OVCAR3 (cell line): ENCODE data around the genes CYP4B1, TAL1, FOXE3 and DMRTA2.

- RRBS = no CpG with 5 or more reads among the region's 6 CpGs
Measured at GRCh38 chr1:46798813-46799356, at the start of gene CYP4B1. Gene CYP4B1 (plus strand): TSS chr1:46799046.

DNA sequence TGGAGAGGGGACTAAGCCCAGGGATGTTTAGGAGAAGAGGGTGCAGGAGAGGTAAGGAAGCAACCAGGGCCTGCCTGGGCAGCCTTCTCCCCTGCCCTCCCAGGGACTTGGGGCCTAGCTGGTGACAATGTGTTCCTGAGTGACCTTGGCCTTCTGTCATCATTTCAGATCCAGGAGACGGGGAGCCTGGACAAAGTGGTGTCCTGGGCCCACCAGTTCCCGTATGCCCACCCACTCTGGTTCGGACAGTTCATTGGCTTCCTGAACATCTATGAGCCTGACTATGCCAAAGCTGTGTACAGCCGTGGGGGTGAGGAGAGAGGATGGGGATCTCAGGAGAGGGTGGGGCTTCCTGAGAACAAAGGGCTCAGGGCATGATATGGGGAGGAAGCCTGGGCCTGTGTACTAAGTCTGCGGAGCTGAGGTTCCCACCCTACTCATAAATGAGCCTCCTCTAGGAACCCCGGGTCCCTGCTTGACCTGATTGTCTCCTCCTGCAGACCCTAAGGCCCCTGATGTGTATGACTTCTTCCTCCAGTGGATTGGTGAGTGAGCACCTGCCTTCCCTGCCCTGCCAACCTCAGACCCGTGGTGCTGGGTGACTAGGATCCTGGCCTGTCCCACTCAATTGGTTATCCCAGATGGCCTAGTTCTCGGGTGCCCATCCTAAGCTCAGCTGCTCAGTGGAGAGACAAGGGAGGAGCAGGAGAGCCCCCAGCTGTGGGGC lies 12.0 kb downstream of the CYP4B1 start:
- RRBS = no CpG with 5 or more reads among the region's 8 CpGs

GRCh38 chr1:46847328-46847958 lies 48.6 kb downstream of the CYP4B1 start:
- RRBS = no CpG with 5 or more reads among the region's 8 CpGs

DNA sequence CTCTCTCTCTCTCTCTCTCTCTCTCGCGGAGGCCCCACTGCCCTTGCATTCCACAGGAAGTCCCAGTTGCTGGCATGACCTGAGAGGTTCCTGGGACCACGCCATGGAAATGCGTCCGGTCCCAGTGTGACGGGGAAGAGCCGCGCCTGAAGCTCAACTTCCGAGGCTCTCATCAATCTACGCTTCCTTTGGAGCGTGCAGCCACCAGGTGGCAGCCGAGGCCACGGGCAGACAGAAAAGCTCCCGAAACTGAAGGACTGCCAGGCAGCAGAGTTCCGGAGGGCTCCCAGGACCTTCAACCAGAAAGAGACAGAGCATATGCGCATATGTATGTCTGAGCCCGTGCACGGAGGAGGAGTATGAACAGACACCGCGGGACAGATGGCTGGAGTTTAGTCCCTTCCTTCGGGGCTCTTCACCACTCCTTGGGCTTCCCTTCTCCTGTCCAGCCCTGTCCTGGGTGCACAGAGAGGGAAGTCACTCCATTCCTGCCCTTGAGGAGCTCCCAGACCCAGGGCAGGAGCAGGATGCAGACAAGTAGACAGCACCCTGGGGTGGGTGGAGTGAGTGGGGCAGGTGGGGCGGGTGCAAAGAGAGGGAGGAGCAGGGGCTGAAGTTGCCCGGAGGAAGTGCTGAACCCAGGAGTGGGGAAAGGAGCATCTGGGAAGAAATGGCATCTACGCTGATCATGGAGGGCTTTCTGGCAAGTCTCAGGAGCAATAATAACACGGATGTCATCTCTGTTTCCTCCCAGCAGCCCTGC lies 10.5 kb downstream of the PDZK1IP1 start:
- RRBS = no CpG with 5 or more reads among the region's 25 CpGs

GRCh38 chr1:47231668-47232733 lies at the start of gene TAL1:
Gene TAL1 (minus strand): TSS chr1:47232225.
- RRBS = 29% methylated on average over 32 of the region's 87 CpGs

- RRBS = 79% methylated on average over 3 of the region's 23 CpGs
Measured at GRCh38 chr1:47234924-47235853, 3.2 kb upstream of the TAL1 start.

DNA sequence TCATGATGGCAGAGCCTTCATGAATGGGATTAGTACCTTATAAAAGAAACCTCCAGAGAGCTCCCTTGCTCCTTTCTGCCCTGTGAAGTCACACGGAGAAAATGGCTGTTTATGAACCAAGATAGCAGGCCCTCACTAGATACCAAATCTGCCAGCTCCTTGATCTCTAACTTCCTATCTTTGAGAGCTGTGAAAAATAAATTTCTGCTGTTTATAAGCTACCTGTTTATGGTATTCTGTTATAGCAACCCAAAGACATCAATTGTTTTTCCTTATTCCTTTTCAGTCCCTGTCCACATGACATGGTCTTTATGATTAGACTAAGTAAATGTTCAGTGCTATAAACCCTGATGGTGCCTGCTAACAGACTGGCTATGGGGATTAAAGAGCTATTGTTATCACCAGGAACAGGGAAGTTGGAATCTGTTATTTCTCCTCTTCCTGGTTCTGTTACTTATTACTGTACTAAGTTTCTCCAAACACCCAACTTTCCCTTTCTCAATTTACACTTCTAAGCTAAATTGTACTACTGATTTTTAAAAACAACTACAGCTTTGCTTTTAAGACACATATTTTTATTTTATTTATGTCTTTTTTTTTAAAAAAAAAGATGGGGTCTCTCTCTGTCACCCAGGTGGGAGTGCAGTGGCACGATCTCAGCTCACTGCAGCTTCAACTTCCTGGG lies 9.8 kb upstream of the STIL start:
- RRBS = no CpG with 5 or more reads among the region's 2 CpGs

GRCh38 chr1:47416004-47416646 lies at the start of gene FOXE3:
Gene FOXE3 (plus strand): TSS chr1:47416285.
- RRBS = 21% methylated on average over 27 of the region's 71 CpGs

DNA sequence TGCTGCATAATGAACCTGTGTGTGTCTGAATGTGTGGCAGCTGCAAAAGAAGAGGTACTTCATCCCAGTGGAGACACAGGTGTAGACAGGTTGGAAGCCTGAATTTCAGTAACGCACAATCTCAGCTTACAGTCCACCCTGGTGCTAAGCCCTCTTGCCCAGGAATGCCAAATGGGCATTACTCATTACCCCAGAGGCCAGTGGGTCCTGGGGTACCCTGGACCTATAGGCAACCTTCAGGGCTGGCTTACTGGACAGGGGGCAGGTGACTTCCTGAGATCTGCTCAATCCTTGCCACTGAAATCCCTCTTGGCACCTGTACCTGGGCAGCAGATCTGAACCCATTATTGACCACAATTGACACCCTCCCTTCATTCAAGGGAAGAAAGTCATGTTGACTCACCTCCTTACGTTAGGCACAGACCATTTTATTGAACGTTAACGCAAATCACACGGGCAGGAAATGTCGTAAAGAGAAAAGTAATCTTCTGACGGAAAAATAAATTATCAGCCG lies 120.6 kb downstream of the FOXD2 start:
- RRBS = no CpG with 5 or more reads among the region's 8 CpGs

- RRBS = no CpG with 5 or more reads among the region's 7 CpGs
Measured at GRCh38 chr1:47894538-47895206, 102.5 kb downstream of the TRABD2B start.

DNA sequence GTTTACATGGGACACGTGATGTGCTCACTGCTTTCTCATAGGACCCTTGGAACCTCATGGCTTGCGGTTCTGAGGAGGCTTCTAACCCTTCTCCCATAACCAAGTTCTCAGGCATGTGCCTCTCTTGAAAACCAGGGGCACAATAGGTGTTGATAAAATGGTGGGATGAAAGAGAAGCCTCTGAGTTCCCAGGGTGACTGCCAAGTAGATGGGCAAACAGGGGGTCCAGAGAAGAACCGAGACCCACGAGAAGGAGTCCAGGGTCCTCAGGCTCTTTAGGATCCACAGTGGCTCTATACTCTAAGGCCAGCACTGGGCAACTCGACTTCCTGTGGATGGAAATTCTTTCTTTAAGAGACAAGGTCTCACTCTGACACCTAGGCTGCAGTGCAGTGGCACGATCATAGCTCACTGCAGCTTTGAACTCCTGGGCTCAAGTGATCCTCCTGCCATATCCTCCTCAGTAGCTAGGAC lies 95.0 kb downstream of the TRABD2B start:
- RRBS = no CpG with 5 or more reads among the region's 6 CpGs

DNA sequence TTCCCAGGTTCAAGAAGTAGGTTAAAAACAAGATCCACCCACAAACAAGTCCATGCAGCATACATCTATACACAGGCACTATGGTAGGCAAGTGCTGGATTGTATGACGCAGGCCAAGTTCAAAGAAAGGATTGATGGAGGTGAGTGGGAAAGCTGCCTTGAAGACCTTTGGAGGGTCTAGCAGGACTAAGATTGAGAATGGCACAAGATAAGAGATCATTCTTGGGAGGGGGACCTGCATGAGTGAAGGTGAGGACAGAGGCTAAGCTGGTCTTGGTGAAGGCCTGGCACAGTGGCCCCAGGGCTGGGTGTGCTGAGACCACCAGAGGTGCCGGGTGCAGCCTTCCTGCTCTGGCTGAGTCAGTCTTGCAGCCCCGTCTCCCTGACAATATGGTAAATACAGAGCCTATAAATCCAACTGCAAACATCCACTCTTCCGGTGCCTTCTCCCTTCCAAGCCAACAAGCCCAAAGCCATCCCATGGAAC lies 70.2 kb downstream of the TRABD2B start:
- RRBS = 98% methylated on average over 2 of the region's 4 CpGs

- RRBS = no CpG with 5 or more reads among the region's 16 CpGs
Measured at GRCh38 chr1:47992527-47993068, 4.6 kb downstream of the TRABD2B start.

DNA sequence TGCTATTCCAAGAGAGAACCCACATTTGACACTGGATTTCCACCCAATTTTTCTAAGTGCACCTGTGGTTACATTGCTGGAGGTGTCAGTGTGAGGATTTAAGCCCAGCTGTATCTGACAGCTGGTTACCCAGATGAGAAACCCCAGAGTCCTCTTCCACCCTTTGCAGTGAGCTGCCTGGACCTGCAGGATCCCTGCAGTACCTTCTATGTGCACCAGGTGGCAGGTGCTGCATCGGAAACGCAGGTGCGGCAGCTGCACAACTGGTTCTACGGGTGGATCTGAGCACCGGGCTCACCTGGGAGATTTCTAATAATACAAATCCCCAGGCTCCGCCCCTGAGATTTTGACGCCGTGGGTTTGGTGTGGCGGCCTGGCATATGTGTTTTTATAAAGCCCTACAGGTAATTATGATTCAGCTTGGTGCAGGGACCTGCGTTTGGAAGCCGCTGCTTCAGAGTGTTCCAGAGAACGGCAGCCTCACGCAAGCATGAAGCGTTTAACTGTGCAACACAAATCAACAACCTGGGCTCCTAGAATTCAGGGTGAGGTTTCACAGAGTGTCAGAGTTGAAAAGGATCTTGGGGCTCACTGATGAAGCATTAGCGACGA lies 96.6 kb upstream of the TRABD2B start:
- RRBS = no CpG with 5 or more reads among the region's 16 CpGs

GRCh38 chr1:48377190-48378194 lies 94.5 kb downstream of the SPATA6 start:
- RRBS = no CpG with 5 or more reads among the region's 6 CpGs

DNA sequence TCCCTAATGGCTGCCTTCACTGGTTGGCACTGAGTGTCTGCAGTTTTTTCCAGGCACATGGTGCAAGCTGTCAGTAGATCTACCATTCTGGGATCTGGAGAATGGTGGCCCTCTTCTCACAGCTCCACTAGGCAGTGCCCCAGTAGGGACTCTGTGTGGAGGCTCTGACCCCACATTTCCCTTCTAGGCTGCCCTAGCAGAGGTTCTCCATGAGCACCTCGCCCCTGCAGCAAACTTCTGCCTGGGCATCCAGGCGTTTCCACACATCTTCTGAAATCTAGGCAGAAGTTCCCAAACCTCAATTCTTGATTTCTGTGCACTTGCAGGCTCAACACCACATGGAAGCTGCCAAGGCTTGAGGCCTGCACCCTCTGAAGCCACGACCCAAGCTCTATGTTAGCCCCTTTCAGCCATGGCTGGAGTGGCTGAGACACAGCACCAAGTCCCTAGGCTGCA lies 62.6 kb downstream of the SPATA6 start:
- RRBS = no CpG with 5 or more reads among the region's 3 CpGs

- RRBS = no CpG with 5 or more reads among the region's 13 CpGs
Measured at GRCh38 chr1:48777293-48777905, 708 bp upstream of the BEND5 start.

- RRBS = no CpG with 5 or more reads among the region's 1 CpG
Measured at GRCh38 chr1:50098639-50098844, 10.2 kb upstream of the ELAVL4 start.

- RRBS = no CpG with 5 or more reads among the region's 2 CpGs
Measured at GRCh38 chr1:50179599-50179942, 70.9 kb downstream of the ELAVL4 start.

DNA sequence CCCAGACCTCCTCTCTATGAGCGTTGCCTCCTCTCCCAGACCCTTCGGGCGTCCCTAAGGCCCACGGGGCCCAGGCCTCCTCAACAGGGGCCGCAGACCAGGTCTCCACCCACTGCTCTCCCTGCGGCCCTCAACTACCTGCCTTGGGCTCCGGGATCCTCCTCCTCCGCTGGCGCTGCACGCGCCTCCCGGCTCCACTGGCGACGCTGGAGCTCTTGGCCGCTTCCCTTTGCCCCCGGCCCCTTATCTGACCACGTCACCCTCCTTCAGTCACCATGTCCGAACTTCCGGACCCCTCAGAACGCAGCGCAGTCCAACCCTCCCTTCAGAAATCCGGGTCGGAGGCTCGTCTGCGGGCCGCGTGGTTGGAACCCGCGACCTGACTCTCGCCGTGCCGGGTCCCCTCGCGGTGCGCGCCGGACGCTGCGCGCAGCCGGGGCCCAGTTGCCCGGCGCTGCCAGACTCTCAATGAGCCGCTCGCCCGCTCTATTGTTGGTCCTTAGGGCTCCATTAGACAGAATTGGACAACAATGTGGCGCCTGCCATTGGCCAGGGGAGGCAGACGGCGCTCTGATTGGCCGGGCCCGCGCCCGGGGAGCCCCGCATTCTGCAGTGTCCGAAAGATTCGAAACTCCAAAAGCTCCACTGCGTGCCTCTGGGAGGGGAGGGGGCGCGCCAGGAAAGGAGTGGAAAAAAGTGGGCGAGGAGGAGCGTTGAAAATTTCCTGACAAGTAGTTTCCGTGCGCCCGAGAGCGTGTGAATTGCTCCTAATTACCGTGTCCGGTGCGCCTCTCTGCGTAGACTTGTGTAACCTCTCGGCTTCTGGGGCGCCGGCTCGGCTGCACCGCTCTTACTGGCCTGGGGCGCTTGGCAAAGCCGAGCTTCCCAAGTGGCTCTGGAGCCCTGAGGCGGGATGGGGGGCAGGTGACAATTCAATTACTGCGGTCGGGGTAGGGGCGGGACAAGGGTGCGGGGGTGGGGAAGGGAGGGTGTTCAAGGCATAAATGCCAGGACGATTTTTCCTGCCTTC lies at the start of gene DMRTA2:
Gene DMRTA2 (minus strand): TSS at position 470 of the 1,030 bp plus-strand sequence.
- RRBS = 21% methylated on average over 40 of the region's 82 CpGs